Skin of body (tissue), 2 donors: ENCODE results near the gene ENPP4.

GRCh38 chr6:44667406-44667989 is 280.0 kb downstream of the CDC5L start:
- RAMPAGE, long total RNA: no peak

GRCh38 chr6:45538621-45539209 is 161.0 kb upstream of the SUPT3H start:
- RAMPAGE, long total RNA: no peak

DNA sequence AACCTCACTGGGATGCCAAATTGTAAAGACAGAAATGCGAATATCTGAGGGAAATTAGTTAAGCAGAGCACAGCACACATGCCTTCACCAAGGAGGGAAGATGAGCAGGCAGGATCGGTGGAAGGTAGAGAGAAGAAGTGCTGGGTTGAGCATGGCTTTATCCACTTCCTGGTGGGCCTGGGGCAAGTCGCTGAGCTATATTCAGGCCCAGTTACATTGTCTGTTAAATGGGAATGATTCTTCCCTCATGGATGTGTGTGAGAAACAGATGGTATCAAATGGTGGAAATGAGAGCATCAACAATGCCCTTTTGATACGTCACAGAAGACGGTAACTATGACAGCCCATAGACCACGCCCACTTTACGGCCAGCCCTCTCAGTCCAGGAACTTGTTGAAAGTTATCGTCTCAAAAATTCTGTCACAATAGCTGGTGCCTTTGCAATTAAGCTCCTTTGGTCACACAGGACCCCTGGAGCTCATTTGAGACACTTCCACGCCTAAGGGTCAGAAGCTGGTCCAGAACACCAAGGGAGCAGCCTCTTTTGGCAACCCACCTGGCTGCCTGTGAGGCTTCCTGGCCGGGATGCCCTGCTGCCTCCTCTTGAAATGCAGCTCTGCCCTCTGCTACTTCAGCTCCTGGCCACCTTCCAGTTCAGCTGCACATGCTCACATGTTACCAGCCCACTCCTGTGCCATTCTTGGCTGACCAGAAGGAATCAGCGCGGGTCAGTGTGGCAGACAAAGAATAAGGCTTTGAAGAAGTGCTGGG is 199.0 kb upstream of the SUPT3H start:
- RAMPAGE, long total RNA: no peak

- RAMPAGE, long total RNA: no peak
Observed at GRCh38 chr6:45610817-45611264, 233.1 kb upstream of the SUPT3H start.

DNA sequence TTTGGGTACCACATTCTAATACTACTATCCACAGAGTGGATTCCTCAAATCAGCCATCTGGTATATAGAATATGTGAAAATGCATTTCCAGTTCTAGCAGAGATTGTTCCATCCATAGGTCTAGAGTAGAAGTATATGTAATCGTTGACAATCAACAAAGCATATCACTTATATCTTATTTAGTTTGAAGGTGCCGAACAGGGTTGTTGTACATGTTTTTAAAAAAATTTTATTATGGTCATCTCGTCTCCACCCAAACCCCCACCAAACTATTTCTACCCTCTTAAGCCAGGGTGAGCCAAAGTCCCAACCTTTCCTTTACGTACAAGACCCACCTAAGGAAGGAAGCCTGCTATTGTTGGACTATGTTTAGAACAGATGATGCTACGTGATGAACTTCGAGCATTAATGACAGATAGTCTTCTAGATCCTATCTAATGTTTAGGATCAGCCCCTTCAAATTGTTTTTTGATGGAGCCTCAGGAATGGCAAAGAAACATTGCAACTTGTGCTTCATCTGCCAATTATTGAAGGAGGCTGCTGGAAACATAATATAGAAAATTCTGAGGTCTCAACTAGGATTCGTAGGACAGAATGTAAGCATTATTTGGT is 44.4 kb downstream of the CLIC5 start:
- RAMPAGE, long total RNA: no peak

GRCh38 chr6:46054405-46054905 is 38.8 kb upstream of the CLIC5 start:
- RAMPAGE, long total RNA: no peak

GRCh38 chr6:46129695-46130546 is at the start of gene ENPP4:
Gene ENPP4, plus strand, starts transcription at chr6:46129989.
- RAMPAGE, long total RNA: no peak

- RAMPAGE, long total RNA: no peak
Observed at GRCh38 chr6:46658374-46658790, 5.6 kb downstream of the SLC25A27 start.

DNA sequence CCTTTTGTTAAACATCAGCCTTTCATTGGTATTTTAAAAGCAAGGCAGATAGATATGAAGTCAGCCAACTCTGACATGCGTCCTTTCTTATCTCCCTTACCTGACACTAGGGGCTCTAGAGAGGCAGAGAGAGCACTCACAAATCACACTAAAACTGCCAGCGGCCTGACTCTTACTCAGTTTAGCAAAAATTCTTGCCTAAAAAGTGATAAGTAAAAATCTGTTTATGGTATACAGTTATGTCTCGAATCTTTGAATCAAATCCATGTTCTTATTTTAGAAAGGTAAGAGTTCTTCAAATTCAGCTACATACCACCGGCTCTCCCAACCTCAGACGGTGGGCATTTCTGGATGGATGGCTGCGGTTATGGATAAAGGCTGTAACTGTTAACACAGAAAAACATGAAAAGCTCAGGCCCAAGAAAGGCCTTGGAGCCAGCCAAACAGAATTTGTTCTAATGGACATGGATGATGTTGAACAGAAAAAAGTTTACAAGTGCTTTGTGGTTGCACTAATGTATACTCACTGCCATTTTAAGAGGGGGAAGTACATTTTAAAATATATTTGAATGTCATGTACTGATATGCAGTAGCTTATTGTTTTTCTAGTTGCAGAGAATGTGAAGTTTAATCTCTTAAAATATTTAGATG is 10.2 kb upstream of the TDRD6 start:
- RAMPAGE, long total RNA: no peak

- RAMPAGE, long total RNA: no peak
Observed at GRCh38 chr6:46947518-46948065, 25.9 kb upstream of the ADGRF5 start.

- RAMPAGE, long total RNA: no peak
Observed at GRCh38 chr6:46990776-46991191, 51.3 kb downstream of the ADGRF1 start.

DNA sequence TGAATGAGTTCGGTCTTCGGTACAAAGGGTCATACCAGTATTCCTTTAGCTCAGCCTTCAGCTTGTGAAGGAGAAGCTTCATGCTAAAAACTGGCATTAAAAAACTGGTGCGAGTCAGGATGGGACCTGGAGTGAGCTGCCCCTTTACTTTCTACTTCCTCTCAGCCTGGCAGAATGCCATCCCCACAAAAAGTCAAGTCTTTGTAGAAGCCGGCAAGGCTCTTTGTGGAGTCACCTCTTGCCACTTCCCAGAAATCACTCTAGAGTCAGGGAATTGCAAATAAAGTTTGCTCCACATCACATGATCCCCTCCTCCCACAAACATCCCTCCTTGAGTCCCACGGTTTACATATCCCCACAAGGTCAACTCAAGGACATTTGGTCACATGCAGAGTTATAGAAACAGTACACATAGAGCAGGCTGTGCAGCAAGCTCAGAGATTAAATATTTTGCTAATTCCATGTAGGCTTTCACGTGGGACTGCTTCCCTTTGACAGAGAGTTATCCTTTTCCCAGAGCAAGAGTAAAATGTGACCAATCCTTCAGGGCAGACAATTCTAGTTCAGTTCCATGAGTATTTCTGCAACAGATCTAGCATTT is 34.7 kb upstream of the ADGRF1 start:
- RAMPAGE, long total RNA: no peak

DNA sequence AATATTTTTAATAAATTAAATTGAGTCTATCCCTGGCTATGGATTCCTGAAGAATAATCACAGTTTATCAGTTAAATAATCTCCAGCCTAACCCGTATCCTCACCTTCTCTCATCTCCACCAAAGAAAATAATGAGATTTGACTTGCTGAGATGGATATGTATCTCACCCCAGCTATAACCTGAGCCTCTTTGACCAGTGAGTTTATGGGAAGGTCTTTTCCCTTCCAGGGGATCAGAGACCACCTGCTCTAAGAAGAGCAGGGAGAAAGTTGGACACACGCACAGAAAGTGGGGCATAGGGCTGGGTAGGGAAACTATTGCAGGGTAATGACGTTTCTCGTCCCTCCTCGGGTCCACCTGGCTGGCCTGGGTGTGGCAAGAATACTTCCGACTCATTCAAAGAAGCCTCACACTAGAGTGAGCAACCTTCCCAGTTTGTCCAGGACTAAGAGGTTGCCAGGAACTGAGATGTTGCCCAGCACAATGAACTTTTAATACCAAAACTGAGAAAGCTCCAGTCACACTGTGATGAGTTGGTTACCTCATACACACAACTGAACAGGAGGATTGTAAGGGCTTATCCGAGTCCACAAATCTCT is 74.3 kb upstream of the ADGRF1 start:
- RAMPAGE, long total RNA: no peak

DNA sequence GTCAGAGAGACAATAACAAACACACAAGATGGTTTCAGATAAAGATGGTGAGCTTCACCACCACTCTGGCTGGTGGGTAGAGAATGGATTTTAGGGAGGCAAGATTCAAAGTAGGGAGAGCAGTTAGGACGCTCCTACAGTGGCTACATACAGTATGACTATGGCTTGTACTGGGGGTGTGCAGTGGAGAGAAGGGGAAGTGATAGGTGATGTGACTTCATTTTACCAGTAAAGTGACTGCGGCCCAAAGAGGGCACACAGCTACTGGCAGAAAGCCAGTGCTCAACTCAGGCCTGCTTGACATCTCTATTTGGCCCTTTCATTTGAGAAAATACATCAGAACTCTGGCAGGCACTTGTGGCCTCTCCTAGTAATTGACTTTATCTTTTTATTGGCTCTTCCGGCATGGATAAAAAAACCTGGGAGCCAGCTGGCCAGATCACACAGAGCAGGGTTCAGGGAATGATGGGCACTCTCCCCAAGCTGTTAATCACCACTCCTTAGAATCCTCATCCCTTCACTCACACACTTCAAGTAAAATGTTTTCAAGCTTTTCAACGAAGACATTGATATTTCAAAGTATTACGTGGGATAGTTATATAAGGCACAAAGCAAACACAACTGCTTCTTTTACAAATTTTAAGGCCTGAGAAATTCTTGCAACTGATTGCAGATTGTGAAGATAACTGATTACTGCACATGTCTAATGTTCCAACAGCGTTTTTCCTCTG is 73.7 kb downstream of the TNFRSF21 start:
- RAMPAGE, long total RNA: no peak

- RAMPAGE, long total RNA: no peak
Observed at GRCh38 chr6:47247016-47248108, 62.3 kb downstream of the TNFRSF21 start.

GRCh38 chr6:47310174-47310515 is 440 bp upstream of the TNFRSF21 start:
- RAMPAGE, long total RNA: no peak

- RAMPAGE, long total RNA: no peak
Observed at GRCh38 chr6:47413816-47414414, 63.7 kb upstream of the CD2AP start.

DNA sequence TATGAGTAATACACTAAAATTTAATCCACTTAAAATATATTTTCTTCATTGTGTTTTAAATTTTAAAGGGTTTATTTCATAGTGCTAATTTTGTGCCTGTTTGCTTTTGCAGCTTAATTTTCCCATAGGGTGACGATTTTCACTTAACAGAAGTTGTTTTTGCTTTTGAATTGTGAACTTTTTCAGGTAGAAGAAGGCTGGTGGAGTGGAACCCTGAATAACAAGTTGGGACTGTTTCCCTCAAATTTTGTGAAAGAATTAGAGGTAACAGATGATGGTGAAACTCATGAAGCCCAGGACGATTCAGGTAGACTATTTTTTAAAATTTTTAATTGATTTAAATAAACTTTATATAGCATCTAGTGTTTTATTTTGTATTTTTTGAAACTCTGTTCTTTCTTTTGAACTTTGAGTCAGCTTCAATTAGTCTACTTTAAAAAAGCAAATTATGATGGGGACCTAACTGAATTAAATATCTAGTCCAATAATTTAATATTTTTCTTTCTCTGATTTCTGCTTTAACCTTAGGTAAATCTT is 76.9 kb downstream of the CD2AP start:
- RAMPAGE, long total RNA: no peak

- RAMPAGE, long total RNA: no peak
Observed at GRCh38 chr6:47741734-47742319, 40.0 kb upstream of the OPN5 start.

- RAMPAGE, long total RNA: no peak
Observed at GRCh38 chr6:49550007-49550245, 542 bp upstream of the C6orf141 start.